ENCODE results near the genes CLIC2 and F8A3.

DNA sequence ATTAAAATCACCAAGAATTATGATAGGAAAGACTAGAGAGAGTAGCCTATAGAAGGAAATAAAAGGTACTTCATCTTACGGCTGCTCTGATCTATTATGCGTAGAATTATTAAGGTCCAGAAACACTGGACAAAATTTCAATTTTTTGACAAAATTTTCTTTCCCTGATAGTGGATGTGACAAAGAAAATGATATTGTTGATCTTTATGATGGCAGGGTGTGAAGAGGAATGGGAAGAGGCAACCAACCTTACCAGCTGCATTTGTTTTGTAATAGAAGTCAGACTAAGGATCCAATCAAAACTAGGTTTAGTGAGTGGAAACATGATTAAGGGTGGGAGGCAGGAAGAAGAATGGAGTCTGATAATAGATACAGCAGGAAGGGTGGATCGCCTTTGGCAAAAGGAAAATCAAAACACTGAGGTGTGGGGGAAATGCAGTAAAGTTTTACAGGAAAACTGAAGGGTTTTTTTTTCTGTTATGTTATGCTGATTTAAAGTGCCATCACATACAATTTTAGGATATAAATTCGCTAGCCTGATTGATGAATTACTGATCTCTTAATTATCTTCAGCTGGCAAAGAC lies 3.5 kb downstream of the CLIC2 start:
- PRO-cap = no peak

DNA sequence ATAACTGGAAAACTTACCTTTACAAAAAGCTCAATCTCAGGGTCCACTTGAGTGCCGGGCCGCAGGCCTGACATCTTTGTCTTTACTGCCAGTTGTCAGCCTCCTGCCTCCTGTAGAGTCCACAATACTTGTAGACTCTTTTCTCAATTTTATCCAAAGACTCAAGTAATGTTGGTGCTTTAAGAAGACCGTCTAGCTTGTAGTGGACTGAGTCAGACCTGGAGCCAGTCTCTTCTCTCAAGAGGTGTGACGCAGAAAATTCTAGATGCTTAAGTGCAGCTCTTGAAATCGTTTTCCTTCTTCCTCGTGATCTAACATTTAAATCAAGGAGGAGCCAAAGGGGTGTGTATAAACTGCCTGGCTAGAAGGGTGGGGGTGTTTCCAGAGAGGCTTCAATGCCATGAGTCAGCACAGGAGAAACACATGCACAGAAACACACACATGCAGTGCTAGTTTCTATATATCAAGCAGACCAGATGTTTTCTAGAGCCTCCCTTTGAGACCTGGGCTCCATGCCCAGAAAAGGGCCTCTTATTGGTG lies at the start of gene CLIC2:
Gene CLIC2, minus strand, starts transcription at position 261 of the 540 bp plus-strand sequence.
- PRO-cap = unidirectional peak, minus-strand start at position 295 of the sequence

GRCh38 chrX:155458484-155458971 lies at the start of gene F8A3:
Gene F8A3, minus strand, starts transcription at chrX:155458620.
- PRO-cap = no peak

All from colic lymph node (tissue), 1 donor.